Hair follicular keratinocyte (primary cell): ENCODE measurements around the genes ATXN3, SLC24A4 and GOLGA5.

- RAMPAGE, long total RNA: no peak
These were observed 384 bp upstream of the FBLN5 start for GRCh38 chr14:91947759-91948397.

GRCh38 chr14:92106480-92106941, at the start of gene ATXN3:
ATXN3 (minus strand) TSS chr14:92106582.
- RAMPAGE, long total RNA: start-site peak on the minus strand at chr14:92106560-92106617, 117 and 28 reads in 2 replicates

GRCh38 chr14:92322824-92323908, at the start of gene SLC24A4:
SLC24A4 (plus strand) TSS chr14:92323165.
- RAMPAGE, long total RNA: no peak

- RAMPAGE, long total RNA: no peak
These were observed 23.3 kb upstream of the RIN3 start for GRCh38 chr14:92490142-92490907.

- RAMPAGE, long total RNA: no peak
These were observed 21.7 kb downstream of the RIN3 start for GRCh38 chr14:92535177-92535732.

DNA sequence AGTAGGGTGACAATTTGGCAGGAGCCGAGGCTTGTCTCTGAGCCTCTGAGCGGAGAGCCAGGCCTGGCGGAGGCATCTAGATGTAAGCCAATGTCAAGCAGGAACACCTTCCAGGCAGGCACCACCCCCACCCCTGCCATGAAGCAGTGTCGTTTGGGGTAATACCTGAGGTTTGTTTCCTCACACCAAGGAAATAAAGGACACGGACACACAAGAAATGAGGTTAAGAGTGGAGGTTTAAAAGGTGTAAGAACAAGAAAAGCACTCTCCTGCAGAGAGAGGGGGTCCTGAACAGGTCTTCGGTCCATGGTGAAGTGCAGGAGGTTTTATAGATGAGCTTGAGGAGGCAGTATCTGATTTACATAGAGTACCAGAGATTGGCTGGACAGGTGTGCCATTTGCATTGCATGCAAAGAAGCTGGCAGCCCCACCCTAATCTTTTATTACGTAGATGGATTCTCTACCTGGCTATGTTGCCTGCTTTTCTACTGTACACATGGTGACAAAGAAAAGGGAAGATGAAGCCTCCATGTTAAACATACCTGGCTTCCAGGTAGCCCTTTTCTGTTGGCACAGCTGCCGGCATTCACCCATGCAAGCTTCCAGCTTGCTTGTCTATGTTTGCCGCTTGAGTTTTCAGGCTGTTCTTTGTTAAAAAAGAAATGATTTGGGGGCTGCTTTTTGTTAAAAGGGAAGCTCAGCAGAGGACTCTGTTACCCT, 60.5 kb downstream of the RIN3 start:
- RAMPAGE, long total RNA: no peak

DNA sequence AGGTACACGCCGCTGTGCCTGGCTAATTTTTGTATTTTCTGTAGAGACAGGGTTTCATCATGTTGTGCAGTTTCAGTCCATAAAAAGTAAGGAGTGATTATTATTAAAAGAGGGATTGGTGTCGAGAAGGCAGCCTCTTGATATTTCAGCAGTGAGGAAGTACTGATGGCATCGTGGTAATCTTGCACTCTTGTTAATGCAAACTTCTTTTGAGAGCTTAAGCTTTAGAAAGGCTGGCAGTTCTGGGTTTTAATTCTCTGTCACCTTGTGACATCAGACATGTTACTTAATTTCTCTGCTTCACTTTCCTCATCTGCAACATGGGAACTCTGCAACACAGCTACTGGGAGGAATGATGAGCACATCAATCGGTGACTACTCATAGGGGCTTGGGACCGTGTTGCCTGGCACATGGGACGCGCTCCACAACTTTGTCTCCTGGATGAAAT, 72.2 kb downstream of the RIN3 start:
- RAMPAGE, long total RNA: no peak

- RAMPAGE, long total RNA: no peak
These were observed 38.9 kb downstream of the LGMN start for GRCh38 chr14:92709465-92710056.

GRCh38 chr14:92759256-92759758, 10.9 kb upstream of the LGMN start:
- RAMPAGE, long total RNA: no peak

GRCh38 chr14:92794105-92795061, at the start of gene GOLGA5:
GOLGA5 (plus strand) TSS chr14:92794305.
- RAMPAGE, long total RNA: no peak

GRCh38 chr14:92891163-92891729, 31.7 kb upstream of the CHGA start:
- RAMPAGE, long total RNA: no peak

- RAMPAGE, long total RNA: no peak
These were observed 545 bp upstream of the CHGA start for GRCh38 chr14:92922414-92922795.

GRCh38 chr14:92973987-92974623, 51.2 kb downstream of the CHGA start:
- RAMPAGE, long total RNA: no peak

DNA sequence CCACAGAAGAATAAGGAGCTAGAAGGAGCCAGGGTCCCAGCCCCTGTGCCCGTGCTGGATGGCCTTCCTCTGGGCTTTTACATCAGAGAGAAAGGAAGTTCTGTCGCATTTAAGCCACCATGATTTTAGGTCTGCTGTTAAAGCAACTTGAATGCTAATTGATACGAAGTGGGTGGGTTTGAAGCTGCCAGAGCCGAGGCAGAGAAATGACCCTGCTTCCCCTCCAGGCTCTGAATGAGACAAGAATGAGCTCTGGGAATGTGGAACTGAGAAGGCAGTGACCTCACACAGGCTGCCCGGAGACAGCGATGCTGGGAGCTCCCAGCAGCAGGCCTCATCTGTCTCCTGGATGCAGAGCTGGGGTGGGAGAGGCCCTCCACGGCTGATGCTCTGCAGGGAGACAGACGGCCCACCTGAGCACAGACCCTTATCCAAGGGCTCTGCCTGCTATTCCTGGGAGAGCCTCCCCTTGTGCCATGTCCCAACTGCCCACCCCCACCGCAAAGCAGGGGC, 67.5 kb downstream of the CHGA start:
- RAMPAGE, long total RNA: no peak

- RAMPAGE, long total RNA: no peak
These were observed 84.2 kb downstream of the CHGA start for GRCh38 chr14:93007022-93007660.

DNA sequence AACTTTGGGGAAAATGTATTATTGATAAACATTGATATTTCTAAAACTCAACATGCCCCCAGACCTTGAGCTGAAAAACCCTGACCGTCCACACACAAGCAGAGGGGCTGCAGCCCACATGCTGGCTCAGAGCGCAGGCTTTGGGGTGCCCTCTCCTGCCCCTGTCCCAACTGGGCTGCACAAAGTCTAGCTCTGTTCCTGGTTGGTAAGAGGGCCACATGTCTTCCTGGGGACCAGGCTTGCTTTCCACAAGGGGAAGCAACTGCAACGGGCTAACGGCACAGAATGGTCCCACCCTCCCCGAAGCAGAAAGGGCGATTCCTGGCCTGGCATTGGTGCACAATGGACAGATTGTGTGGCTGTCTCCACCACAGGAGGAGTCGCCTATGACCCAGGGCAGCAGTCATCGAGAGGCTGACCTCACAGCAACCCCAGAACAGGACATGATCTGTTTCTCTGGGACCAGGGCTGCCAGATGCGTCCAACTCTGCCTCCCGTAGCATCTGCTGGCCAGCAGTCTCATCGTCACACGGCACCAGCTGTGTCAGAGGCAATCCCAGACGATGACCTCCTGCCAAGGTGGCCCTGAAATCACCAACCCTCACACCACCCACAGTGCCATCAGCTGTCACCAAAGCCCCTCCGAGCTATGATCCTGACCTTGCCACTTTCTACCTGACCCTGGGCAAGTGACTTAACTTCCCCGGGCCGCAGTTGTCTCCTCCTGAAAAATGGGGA, 86.5 kb downstream of the CHGA start:
- RAMPAGE, long total RNA: no peak

GRCh38 chr14:93036798-93037457, 78.8 kb downstream of the ITPK1 start:
- RAMPAGE, long total RNA: no peak

GRCh38 chr14:93039417-93040125, 76.2 kb downstream of the ITPK1 start:
- RAMPAGE, long total RNA: no peak

DNA sequence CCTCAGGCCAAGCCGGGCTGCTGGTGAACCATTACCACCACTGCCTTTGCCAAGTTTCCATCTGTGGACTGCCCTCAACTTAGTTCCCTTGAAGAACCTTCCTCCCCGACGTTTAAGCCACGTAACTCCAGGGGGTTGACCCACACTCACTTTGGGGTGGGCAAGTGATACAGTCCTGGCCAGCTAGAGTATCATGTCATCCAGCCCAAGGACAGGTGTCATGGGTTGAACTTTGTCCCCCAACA, 68.7 kb downstream of the ITPK1 start:
- RAMPAGE, long total RNA: no peak

DNA sequence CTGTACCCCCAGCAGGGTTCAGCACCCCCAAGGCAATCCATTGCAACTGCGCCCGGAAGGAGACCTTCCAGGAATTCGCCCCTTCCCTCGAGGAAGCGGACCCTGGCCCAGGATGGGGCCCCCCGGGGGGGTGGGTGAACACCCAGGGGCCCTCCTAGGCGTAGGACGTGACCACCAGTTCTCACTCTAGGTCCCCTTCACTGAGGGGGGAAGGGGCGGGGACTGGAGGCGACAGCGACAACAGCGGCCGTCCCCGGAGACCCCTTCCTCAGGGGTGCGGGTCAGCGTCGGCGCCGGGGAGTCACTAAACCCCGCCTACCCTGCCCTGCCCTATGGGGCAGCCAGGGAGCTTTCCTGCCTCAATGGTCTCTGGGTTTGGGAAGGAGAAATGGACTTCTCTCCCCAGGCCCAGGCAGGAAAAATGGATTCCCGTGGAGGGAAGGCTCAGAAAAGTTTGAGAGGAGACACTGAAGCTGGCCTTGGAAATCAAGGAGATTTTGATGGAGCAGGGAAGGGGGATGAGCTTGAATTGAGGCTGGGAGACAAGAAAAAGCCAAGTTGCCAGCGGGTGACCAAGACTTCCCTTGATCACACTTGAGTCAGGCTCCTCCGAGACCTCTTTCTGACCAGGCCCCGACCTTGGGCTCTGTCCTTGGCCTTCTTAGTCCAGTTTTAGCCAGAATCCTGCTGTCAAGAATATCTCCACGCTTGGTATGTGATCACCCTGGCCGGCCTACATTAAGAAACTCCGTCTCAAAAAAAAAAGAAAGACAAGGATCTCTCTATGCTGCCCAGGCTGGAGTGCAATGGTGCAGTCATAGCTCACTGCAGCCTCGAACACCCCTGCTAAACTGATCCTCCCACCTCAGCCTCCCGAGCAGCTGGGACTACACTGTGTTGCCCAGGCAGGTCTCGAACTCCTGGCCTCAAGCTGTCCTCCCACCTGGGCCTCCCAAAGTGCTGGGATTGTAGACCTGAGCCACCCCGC, 726 bp upstream of the ITPK1 start:
- RAMPAGE, long total RNA: no peak